Measurements from ENCODE around the genes GPR33 and FAM177A1.

DNA sequence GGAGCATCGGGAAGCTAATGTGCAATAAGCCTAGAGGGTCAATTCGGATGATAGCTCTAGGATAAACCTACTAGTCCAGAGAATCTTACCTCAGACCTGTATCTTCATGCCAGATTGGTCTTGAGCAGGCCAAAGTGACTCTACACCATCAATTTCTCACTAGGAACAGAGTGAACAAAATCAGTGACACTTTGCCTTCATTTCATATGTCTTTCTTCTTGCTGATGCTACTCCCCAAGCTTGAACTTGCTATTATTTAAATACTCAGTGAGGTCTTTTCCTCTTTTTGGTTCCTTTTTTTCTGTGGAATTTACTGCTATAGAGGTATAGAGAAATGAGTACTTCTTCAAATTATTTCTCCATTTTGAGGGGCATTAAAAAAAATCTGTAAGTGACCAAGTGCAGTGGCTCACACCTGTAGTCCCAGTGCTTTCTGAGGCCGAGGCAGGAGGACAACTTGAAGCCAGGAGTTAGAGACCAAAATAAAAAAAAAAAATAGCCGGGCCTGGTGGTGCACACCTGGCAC is at the start of gene GPR33:
GPR33 (minus strand) TSS at position 232 of the 526 bp plus-strand sequence.
- RRBS, result 95% methylated on average over 1 of the region's 4 CpGs

DNA sequence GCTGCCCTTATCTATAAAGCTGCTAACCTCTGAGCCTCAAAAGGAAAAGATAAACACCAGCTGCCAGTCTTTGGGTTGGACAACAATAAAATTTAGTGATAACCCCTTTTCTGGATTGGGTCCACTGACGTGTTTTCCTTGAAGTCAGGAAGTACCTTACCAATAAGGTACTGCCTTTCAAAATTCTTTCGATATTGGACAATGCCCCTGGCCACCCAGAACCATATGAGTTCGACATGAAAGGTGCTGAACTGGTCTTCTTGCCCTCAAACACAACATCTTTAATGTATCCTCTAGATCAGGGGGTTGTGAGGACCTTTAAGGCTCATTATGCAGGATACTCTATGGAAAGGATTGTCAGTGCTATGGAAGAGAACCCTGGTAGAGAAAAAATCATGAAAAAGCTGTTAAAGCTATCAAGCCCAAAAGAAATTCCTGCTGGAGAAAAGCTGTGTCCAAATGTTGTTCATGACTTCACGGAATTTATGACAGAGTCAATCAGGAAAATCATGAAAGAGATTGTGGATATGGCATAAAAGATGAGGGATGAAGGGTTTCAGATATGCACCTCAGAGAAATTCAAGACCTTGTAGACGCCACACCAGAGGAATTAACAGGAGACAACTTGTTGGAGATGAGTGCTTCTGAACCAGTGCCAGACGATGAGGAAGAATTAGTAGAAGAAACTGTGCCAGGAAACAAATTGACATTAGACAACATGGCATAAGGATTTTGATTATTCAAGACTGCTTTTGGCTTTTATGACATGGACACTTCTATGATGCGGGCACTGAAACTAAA is 129.2 kb downstream of the NUBPL start:
- RRBS, result no CpG with 5 or more reads among the region's 7 CpGs

DNA sequence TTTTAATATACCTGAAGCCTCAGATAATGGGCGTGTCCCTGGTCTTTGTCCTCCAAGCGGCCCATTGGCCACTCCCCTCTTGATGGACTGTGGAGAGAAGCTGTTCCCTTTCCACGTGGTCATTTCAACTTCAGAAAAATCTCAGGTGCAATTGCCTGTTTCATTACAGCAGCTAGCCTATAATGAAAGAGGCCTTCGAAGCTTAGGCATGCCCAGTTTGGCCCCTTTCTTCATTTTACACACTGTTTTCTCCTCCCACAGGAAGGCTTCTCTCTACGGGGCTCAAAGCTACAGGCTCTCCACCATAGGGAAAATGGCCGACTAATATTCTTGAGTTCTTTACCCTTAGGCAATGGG is 131.3 kb upstream of the ARHGAP5 start:
- RRBS, result no CpG with 5 or more reads among the region's 6 CpGs

DNA sequence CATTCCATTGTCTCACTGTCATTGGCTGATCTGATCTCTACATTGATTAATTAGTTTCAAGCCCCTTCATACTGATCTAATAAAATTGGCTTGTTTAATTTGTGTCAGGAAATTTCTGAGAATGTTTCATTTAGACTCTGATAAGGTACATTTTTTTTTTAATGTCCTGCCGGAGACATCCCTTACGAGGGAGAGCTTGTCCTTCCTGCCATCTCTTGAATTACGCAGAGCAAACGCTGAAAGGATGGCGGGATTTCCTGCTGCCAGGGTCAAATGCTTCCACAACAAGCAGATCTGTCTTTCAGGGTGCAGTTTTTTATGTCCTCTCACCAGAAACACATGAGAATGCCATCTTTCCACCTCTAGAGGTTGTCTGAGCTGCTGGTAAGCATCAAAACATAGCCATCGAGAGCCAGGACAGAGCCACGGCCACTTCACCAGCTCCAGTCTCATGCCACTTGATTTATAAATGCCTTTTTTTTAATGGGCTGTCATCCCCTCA is 126.8 kb upstream of the ARHGAP5 start:
- RRBS, result no CpG with 5 or more reads among the region's 7 CpGs

DNA sequence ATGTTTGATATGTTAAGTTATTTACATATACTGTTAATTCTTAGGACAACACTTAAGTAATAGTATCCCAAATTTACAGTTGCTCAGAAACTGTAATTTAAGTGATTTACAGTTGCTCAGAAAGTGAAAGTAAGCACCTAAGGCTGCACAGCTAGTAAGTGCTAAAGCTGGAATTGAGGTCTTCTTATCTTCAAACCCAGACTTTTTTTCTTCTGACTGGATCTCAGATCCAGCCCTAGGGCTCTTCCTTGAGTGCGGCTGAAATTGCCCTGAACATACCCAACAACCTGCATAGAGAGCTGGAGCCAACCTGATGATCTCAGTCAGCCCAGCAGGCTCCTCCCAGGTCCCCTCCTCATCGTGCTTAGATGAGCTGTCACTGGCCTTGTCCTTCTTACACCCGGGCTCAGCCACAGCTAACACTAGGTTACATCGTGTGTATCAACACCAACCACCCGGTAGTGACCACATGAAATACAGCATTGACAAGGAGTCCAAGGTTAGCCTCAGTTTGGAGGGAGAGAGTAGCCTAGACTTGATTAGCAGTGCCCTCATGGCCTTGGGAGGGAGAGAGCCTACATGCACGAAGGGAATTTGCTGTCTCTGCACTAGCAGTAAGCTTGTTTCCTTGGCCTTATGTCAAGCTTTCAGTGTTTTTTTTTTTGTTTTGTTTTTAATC is 111.1 kb upstream of the ARHGAP5 start:
- RRBS, result 80% methylated on average over 2 of the region's 6 CpGs

DNA sequence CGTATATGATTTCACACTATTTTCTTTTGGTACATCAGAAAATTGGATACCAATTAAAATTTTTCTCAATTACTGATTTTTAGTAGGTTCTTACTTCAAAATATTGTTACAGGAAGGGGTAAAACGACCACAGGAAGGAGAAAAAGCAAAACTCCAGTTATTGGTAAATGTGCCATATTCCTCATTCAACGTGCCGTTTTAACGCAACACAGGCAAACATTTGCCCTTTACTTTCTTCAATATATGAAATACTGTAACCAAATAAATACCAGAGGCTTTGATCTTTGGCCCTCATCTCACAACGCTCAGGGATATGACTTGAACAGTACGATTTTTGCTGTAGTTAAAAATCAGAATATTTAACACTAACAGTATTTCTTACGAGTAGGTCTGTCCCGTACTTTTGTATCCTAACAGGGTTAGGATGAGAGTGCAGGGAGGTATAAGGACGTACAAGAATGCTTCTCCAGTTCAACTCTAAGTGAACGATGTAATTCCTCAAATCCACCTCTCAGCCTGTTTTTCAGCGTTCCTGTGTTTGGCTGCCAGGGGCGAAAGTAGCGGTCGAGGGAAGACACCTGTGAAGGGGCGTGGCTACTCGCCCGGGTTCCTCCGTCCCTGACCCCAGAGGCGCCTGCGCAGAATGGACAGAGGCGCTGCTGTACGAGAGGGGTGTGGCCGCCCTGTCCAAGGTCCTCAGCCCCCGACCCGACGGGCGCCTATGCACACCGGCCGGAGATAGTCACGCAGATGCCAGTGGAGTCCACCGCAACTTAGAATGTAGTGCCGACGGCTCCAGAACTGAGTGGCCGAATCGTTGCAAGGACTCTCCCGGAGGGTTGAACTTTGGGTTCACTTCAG is 123.8 kb downstream of the ARHGAP5 start:
- RRBS, result 12% methylated on average over 6 of the region's 37 CpGs

DNA sequence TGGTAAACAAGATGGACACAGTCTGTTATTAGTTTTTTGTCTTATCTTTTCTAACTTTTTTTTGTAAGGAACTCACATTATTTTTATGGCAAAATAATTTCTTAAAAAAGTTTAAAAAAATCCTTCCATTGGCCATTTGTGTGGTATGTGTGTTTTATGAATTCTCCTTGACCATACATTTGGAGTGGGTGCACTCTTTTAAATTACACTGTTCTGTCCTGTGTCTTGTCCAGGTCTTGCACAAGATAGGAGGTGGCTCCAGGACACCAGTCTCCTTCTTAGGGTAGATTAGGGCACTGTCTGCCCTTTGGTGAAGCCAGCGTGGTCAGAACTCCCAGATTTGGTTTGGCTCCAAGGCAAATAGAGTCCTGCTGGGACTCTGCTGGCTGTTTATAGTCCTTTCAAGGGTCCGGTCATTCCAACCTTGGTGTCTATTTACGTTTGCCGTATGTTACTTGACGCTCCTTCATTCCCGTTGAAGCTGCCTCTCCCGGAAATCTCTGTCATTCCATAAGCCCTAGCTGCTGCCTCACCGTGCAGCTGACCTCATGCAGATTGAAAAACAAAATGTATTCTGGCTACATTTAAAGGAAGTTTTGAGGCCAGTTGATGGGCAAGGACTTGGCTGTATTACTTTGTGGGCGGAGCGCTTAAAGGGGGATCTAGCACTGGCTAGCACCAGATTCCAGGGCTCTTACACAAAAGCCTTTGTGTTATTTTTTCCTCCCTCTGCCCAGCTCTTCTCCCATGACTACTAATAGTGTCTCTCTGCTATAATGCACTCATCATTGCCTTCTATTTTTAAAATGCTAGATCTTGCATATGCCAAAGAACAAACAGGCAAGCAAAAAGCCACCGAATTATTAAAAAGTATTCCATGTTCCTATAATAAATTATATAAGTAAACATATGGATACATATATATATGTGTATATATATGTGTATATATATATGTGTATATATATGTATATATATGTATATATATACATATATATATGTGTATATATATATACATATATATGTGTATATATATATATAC is 180.7 kb downstream of the AKAP6 start:
- RRBS, result 93% methylated on average over 5 of the region's 11 CpGs

DNA sequence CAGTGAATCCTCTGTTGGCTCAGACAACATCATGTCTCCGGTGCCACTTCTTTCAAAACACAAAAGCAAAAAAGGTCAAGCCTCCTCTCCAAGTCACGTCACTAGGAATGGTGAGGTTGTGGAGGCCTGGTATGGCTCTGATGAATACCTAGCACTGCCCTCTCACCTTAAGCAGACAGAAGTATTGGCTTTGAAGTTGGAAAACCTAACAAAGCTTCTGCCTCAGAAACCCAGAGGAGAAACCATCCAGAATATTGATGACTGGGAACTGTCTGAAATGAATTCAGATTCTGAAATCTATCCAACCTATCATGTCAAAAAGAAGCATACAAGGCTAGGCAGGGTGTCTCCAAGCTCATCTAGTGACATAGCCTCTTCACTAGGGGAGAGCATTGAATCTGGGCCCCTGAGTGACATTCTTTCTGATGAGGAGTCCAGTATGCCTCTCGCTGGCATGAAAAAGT is 217.3 kb downstream of the AKAP6 start:
- RRBS, result no CpG with 5 or more reads among the region's 3 CpGs

GRCh38 chr14:32939140-32940102 is 742 bp downstream of the NPAS3 start:
- RRBS, result 66% methylated on average over 20 of the region's 98 CpGs

GRCh38 chr14:33611392-33611846 is 339.5 kb downstream of the EGLN3 start:
- RRBS, result no CpG with 5 or more reads among the region's 4 CpGs

- RRBS, result no CpG with 5 or more reads among the region's 11 CpGs
Measured at GRCh38 chr14:34013376-34014203, 62.7 kb upstream of the EGLN3 start.

DNA sequence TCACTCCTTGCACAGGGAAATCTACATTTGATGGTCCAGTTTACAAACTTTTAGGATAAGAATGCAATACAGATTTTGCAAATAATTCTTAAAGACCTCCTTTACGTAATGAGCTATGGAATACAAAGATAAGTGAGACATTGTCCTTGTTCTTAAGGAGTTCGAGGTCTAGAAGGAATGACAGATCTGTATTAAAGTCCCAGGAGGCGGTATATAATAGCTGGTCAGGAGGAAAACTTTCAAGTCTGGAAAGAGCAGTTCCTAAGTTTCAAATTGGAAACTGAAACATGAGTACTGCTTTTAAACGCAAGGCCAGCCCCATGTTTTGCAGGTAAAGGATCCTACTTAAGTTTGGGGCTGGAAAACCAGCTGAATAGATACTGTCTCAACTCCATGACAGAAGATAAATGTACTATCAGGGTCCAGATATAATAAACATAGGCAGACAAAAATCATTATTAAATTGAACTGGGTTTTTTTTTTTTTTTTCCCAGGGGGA is 68.8 kb upstream of the EGLN3 start:
- RRBS, result no CpG with 5 or more reads among the region's 4 CpGs

- RRBS, result no CpG with 5 or more reads among the region's 3 CpGs
Measured at GRCh38 chr14:34332203-34332598, 129.8 kb downstream of the SPTSSA start.

GRCh38 chr14:34597382-34597774 is 32.6 kb downstream of the SNX6 start:
- RRBS, result no CpG with 5 or more reads among the region's 3 CpGs

DNA sequence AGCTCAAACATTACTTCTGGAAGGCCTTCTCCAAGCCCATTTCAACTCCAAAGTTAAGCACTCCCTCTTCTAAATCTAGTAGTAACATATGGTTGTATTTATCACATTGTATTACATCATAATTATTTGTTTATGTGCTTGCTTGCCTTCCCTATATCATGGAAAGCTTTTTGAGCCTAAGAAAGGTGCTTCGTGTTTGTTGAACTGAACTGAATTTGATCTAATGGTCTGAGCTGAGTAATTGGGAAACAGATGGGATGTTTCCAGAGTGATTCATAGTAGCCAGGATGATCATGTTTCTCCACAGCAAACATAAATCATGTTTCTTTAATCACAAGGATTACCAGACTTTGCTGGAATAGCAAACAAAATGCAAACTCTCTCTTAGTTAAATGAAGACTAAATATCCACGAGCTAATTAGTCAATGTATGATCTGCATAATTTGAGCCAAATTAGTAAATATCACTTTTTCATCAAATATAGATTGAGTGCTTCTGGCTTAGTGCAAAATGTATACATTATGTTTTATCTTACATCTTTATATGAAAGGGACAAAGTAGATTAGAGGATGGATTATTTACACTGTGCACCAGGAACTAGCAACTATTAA is 14.2 kb downstream of the CFL2 start:
- RRBS, result no CpG with 5 or more reads among the region's 2 CpGs

DNA sequence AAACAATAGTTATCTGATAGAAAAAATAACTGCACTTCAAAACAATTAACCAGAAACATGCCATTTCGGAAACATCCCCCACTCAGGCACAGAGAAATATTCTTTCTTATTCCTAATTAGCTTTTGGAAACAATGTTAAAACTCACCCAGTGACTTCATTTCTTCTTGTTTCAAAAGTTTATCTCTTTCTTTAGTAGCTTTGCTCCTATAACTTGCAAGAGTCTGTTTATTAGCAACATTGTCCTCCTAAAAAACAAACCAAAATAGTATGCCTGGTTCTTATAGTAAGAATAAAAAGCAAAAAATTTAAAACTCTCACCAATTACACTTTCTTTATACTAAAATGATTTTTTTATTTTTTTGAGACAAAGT is 74.2 kb downstream of the BAZ1A start:
- RRBS, result no CpG with 5 or more reads among the region's 1 CpG

DNA sequence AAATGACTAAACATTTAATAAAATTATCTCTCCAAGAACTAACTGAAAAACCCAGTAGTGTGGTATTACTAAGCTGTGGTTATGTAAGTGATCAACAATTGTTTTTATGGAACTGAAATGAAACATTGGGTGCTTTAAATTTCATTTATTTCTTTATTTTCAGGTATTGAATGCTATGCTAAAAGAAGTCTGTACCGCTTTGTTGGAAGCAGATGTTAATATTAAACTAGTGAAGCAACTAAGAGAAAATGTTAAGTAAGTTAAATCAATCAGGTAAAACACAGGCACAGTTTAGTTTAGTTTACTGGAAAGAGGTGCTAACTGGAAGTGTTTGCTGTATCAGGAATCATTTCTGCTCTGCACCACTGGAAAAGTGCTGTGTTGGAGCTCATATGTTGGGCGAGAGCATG is 16.6 kb downstream of the SRP54 start:
- RRBS, result no CpG with 5 or more reads among the region's 2 CpGs

DNA sequence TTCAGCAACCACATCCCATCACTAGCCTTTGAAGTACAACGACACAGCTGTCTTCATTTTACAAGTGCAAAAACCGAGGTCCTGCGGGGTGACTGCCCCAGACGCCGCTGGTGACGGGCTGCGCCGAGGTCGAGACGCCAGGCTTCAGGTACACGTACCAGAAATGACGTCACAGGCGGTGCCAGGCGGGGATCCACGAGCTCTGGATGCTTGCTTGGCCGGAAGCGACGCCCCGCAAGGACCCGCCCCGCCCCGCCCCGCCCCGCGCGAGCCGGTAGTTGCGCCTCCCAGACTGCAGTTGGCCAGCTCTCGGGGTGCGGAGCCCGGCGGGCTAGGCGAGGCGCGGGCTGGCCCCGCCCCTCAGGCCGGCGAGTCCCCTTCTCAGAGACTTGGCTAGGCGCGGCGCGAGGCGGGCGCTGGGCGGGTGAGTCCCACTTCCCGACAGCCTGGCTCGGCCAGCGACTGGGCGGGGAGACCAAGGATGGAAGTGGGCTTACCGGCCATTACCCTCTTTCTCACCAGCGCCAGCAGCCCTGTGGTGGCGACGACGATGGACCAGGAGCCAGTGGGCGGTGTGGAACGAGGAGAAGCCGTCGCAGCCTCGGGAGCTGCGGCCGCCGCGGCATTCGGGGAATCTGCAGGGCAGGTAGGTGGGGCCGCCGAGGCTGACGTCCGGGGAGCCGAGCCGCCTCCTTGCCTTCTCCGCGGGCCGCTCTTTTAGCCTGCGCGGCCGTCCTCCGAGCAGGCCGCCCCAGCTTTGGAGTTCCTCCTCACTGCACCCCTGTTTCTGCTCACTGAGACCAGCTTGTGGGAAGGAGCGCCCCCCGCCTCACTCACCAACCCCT is at the start of gene FAM177A1:
FAM177A1 (plus strand) TSS at position 290 of the 845 bp plus-strand sequence.
- RRBS, result 1% methylated on average over 22 of the region's 80 CpGs

DNA sequence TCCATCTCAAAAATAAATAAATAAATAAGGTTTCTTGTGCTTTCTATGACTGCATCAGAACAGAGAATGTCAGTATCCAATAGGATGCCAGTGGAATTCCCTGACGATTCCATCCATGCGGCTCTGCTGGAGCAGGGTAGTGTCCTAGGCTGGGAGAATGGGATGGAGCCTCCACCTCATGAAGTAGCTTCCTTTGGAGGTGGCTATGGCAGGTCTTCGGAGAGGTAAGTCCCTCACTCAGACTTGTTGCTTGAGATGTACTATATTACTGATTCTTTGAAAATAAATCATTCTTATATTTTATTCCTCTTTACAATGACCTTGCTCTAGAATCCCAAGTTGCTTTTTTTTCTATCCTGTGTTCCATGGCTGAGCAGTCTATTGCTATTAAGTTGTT is 13.7 kb upstream of the PSMA6 start:
- RRBS, result no CpG with 5 or more reads among the region's 3 CpGs

DNA sequence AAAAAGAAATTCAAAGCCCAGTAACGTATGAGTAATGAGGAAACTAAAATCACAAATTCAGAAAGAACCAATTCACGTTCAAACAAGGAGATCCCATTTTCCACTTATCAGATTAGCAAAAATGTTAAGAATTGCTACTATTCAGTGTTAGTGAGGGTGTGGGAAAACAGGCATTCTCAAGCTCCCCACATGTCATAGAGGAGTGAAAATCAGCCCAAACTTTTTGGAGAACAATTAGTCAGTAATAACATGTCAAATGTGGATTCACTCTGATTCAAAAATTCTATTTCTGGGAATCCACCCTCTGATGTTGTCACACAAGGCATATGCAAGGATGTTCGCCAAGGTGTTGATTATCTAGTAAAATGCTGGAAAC is 48.0 kb downstream of the NFKBIA start:
- RRBS, result no CpG with 5 or more reads among the region's 3 CpGs

Measured in NB4 (cell line).